SK-N-MC (cell line): ENCODE measurements around a stretch of chr10.

DNA sequence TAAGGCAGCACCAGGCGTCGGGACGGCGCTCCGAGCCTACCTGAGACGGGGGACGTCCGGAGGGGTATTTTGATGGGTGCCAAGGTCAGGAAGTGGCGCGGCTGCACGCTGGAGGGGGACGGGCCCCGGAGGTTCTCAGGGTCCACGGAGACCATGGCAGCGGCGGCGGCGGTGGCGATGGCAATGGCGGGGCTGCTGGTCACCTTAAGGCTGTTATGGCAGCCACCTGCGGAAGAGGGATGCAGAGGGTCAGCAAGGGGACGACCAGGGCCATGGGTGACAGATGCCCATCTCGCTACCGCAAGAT is 51.3 kb downstream of the TCERG1L start:
- RRBS, result 11% methylated on average over 6 of the region's 24 CpGs

GRCh38 chr10:131908945-131909576 is 8.3 kb downstream of the PPP2R2D start:
- RRBS, result no CpG with 5 or more reads among the region's 6 CpGs

DNA sequence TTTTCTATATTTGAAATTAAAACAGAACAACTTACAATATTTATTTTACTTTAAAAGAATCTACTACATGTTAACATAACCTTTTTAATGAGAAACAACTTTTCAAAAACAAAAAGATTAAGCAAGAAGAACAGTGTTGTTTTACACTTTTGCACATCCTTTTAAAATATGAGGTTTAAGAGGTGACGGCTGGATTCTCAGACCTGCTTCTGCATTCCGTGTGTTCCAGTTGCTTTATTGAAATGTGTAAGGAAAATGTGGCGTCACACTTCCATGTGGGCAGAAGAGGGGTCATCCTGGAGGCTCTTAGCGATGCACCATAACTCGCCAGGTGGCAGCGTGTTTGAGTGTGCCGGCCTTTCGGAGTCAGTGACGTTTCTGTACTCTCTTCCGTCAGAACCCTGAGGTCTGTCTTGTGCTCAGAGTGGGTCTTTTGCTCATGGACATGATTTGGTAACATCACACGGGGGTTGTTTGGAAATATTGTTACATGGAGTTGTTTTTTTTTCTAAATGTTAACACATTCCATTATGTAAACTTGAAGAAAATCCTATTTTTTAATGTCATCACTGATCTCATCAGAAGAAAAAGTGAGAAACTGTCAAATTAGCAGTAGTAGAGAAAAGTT is 9.1 kb downstream of the PPP2R2D start:
- RRBS, result no CpG with 5 or more reads among the region's 11 CpGs

GRCh38 chr10:132162923-132163573 is 23.7 kb upstream of the DPYSL4 start:
- RRBS, result no CpG with 5 or more reads among the region's 21 CpGs

GRCh38 chr10:132400549-132400965 is 3.6 kb downstream of the PWWP2B start:
- RRBS, result no CpG with 5 or more reads among the region's 10 CpGs

DNA sequence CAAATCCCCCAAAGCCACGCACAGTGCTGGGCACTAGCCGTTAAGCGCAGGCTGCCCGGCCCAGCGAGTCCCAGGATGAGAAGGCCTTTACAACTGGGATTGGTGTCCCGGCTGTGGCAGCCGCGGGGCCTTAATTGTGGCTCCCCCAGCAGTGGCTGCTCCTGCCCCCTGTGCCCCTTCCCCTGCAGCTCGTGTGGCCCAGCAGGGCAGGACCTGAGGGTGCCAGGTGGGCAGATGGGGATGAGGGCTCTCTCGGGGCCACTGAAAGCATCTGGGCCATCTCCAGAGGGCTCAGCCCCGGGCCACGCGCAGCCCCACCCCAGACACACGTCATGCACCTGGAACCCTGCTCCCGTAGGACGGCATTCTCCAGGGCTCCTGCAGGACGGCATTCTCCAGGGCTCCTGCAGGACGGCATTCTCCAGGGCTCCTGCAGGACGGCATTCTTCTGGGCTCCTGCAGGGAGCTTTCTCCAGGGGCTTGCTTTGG is 6.7 kb downstream of the PWWP2B start:
- RRBS, result no CpG with 5 or more reads among the region's 19 CpGs

- RRBS, result no CpG with 5 or more reads among the region's 8 CpGs
These were observed 68.0 kb upstream of the INPP5A start for GRCh38 chr10:132469578-132469932.

GRCh38 chr10:132481942-132482506 is 55.6 kb upstream of the INPP5A start:
- RRBS, result no CpG with 5 or more reads among the region's 7 CpGs

GRCh38 chr10:132492456-132493016 is 45.1 kb upstream of the INPP5A start:
- RRBS, result no CpG with 5 or more reads among the region's 18 CpGs

DNA sequence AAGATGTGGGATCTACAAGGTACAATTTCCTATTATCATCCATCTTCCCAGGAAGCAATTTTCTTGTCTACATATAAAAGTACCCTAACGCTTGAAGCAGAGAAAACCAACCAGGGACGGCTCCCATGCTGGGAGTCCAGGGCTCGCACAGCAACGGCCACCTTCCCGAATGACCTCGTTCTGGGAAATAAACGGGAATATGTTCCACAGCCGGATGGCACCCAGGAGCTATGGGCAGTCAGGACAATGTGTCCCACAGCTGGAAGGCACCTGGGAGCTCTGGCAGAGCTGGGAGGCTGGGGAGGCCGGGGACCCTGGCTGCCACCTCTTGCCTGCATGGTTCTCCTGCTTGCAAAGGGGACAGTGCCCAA is 21.9 kb upstream of the INPP5A start:
- RRBS, result 92% methylated on average over 2 of the region's 9 CpGs

DNA sequence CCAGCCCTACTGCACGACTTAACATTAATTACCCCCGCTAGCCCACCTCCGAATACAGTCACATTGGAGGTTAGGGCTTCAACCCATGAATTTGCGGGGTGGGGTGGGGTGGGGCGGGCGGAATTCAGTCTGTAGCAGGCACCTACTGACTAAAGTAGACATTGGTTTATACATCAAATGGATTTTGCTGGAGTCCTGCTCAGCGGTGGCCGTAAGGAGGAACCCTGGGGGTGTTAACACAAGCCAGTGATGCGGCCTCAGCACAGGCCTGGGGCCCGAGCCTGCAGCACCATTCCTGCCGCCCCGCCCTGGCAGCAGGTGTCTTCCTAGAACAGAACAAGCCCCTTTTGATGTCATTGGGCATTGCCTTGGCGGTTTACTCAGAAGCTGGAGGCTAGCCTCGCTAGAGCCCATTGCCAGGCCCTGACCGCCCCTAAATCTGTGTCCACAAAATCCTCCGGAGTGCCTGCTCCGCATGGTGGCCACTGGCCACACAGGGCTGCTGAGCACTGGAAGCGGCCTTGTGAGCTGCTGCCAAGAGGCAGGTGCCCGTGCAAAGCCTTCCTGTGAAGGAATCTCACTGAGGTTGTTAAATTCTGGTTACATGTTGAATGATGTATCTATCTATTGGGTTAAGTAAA is 1.4 kb upstream of the INPP5A start:
- RRBS, result no CpG with 5 or more reads among the region's 19 CpGs

DNA sequence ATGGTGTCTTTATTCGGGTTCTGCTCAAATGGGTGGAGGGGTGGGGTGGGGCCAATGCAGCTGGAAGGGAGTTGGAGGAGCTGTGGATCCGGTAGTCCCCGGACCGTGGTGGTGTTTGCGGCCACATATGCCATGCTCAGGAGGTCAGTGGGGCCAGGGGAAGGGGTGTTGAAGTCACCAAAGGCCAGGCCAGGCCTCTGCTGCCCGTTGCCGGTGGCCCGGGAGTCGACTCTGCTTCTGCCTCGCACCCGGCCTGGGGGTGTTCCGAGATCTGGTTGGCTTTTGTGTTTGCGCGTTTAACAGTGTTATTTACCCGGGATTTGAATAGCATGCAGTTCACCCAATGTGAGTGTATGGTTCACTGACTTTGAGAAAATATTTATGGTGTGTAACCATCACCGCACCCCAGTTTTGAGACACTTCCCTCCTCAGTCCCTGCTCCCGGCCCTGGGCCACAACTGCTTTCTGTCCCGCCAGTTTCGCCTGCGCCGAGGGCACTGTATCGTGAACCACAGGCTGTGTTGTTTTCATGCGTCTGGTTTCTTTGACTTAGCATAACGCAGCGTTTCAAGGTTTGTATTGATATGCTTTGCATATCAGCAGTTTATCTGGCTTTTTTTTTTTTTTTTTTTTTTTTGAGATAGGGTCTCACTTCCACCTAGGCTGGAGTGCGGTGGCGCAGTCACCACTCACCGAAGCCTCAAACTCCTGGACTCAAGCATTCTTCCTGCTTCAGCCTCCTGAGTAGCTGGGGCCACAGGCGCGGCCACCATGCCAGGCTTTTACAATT is 10.8 kb downstream of the INPP5A start:
- RRBS, result 93% methylated on average over 10 of the region's 30 CpGs

- RRBS, result no CpG with 5 or more reads among the region's 7 CpGs
These were observed 38.5 kb downstream of the INPP5A start for GRCh38 chr10:132576022-132576603.

- RRBS, result no CpG with 5 or more reads among the region's 6 CpGs
These were observed 64.6 kb downstream of the INPP5A start for GRCh38 chr10:132602279-132602493.

DNA sequence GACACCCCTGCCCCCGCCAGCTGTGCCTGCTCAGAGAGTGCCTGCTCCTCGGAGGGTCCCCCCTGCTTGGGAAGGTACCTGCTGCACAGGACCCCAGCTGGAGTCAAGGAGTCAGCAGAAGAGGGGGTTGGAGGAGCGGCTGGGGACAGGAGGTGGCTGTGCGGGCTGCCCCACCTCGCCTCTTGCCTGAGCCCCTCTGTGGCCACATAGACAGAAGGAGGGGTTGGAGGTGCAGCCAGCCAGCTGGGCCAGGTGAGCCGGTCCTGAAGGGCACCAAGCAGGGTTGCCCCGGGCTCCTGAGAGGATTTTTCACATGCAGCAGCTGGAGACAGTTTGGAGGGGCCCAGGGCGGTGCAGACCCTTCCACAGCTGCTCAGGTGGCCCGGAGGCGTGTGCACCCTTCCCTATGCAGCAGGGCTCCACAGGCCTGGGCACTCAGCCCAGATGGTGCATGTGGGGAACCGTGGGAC is 118.9 kb downstream of the INPP5A start:
- RRBS, result 72% methylated on average over 3 of the region's 11 CpGs

GRCh38 chr10:132659959-132660950 is 122.7 kb downstream of the INPP5A start:
- RRBS, result no CpG with 5 or more reads among the region's 23 CpGs

GRCh38 chr10:132676165-132676988 is 109.6 kb downstream of the NKX6-2 start:
- RRBS, result no CpG with 5 or more reads among the region's 19 CpGs

- RRBS, result 85% methylated on average over 5 of the region's 36 CpGs
These were observed 100.7 kb downstream of the NKX6-2 start for GRCh38 chr10:132684877-132685940.

DNA sequence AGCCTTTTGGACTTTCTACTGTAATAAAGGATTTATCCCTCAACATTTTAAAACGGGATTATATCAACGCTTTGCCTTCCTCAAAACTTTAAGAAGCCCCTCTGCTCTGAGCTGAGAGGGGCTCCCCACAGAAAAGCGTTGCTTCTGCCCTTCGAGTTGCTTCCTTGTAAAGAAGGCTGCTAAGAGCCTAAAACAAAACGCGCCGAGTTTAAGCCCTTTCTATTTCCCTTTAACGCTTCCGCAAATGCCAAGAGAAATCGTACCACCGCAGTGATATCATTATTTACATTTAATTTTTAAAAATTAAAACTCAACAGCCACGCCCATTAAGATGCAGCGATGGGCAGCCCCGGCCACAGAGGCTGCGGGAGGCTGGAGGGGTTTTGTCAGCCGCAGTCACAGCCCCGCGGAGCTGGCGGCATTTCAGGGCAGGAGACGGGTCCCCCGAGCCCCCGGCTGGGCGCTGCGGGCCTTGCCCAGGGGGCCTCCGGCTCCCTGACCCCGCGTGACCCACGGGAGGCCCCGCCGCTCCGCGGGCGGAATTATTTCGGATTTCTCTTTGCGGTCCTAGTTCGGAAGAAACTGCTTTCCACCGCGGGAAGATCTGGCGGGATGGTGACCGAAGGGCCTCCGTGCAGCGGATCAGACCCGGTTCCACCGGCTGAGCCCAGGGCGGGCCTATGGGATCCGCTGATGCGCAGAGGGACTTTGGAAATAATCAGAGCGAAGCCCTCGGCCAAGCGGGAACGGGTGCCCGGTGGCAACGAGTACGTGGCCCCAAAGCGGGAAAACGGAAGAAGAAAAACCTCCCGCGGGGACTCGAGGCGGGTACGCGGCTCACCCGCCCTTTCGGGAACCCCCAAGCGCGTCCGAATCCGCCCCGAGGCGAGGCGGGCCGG is 2.0 kb downstream of the NKX6-2 start:
- RRBS, result 68% methylated on average over 12 of the region's 72 CpGs

DNA sequence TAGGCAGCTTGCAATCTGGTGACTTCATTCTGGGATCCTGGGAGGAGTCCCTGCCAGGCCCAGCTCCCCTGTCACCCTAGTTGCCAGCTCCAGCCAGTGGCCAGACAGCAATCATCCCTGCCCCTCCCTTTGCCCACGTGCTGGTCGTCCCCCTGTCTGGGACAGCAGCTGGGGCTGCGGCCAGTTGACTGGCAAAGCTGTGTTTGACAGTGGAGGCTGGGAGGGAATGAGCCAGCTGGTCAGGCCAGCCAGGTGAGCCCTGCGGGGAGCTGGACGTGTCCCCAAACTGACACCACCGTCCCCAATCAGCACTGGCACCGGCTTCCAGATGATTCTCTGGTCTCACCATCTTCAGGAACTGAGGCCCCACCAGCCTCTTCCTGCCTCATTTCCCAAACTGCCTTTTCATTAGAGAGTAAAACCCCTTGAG is 30.1 kb downstream of the ADGRA1 start:
- RRBS, result no CpG with 5 or more reads among the region's 7 CpGs